ENCODE measurements around the gene ANXA2.

DNA sequence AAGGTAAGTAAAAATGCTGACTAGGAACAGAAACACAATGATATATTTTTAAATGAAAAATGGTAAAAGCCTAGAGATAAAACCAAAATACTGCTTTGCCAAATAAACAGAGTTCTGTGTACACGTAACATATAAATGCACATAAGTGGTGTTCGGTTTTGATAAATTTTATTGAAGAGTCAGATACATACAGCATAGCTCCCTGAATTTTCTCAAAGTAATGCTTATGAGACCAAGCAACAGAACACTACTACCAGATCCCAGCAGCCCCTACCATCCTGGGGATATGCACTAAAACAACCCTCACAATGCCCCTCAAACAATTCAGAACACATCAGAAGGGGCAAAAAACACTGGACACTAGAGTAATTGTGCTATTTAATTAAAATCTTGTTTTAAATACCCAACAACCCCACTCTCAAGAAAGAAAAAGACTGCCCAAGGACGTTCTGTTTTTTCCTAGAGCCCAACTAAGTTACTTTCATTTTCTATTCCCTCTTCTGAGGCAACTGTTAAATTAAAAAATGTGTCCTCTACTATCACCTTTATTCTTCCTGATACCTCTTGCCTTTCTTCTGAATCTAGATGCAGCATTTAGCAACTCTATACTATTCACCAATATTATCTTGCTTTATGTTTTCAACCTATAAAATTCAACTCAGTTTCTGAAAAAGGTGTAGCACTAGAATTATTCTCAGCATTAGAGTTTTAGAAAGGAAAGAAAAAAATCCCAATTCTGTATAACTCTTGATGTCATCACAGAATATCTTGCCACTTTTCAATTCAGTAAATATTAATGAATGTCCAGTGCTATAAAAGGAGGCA, 120.9 kb downstream of the ADAM10 start:
- RRBS, result no CpG with 5 or more reads among the region's 3 CpGs
CAGE:
- cytosol, long polyA plus RNA, result no peak
- long polyA plus RNA, result no peak
- nucleus, long polyA plus RNA, result no peak

DNA sequence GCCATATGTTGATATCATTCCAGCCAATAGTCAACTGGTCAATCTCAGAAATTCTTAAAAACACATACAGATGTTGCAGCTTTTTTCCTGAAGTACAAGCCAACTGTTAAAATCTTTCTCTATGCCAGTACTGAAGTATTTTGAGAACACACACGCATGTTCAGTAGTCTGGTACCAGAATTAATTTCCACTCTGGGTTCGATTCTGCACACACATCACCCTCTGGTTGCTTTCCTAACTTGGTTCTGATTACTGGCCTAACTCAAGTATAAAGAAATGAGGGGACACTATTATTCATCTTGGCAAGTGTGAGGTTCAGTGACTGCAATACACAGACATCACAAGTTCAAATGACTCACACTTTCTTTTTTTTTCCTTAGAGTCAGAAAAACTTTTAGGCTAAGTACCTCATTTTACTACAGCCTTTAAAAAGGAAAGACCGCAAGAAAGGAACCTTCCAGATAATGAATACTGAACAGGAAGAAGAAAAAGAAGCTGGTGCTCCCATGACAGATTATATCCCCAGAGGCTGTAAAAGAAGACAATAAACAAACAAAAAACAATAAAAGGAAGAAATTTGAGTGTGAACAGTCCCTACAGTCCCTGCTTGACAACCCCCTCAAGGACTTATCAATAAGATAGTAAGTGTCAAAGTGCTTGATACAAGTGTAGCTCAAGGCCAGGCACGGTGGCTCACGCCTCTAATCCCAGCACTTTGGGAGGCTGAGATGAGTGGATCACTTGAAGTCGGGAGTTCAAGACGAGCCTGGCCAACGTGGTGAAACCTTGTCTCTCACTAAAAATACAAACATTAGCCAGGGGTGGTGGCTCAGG, 37.2 kb upstream of the LDHAL6B start:
- RRBS, result no CpG with 5 or more reads among the region's 8 CpGs
CAGE:
- cytosol, long polyA plus RNA, result no peak
- long polyA plus RNA, result no peak
- nucleus, long polyA plus RNA, result no peak

DNA sequence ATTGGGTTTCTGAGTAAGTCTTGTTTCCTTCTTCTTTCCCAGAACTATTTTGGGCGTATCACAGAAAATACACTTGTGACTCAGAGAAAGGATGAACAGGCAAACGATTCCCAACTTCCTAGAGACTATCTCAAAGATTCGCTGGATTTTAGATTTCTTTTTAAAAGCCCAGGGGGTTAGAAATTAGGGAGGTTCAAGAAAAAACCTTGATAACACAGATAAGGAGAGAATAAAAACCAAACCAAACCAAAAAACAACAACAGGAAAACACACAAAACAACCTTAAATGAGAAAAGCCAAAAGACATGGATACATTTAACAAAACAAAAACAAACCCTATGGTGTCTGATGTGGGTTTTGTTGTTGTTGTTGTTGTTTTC, 31.0 kb upstream of the LDHAL6B start:
- RRBS, result no CpG with 5 or more reads among the region's 3 CpGs
CAGE:
- cytosol, long polyA plus RNA, result no peak
- long polyA plus RNA, result no peak
- nucleus, long polyA plus RNA, result no peak

- RRBS, result no CpG with 5 or more reads among the region's 11 CpGs
CAGE:
- cytosol, long polyA plus RNA, result no peak
- long polyA plus RNA, result no peak
- nucleus, long polyA plus RNA, result no peak
Measured at GRCh38 chr15:59299940-59300737, 72.5 kb downstream of the MYO1E start.

- RRBS, result no CpG with 5 or more reads among the region's 5 CpGs
CAGE:
- cytosol, long polyA plus RNA, result no peak
- long polyA plus RNA, result no peak
- nucleus, long polyA plus RNA, result no peak
Measured at GRCh38 chr15:59355019-59355634, 17.5 kb downstream of the MYO1E start.

DNA sequence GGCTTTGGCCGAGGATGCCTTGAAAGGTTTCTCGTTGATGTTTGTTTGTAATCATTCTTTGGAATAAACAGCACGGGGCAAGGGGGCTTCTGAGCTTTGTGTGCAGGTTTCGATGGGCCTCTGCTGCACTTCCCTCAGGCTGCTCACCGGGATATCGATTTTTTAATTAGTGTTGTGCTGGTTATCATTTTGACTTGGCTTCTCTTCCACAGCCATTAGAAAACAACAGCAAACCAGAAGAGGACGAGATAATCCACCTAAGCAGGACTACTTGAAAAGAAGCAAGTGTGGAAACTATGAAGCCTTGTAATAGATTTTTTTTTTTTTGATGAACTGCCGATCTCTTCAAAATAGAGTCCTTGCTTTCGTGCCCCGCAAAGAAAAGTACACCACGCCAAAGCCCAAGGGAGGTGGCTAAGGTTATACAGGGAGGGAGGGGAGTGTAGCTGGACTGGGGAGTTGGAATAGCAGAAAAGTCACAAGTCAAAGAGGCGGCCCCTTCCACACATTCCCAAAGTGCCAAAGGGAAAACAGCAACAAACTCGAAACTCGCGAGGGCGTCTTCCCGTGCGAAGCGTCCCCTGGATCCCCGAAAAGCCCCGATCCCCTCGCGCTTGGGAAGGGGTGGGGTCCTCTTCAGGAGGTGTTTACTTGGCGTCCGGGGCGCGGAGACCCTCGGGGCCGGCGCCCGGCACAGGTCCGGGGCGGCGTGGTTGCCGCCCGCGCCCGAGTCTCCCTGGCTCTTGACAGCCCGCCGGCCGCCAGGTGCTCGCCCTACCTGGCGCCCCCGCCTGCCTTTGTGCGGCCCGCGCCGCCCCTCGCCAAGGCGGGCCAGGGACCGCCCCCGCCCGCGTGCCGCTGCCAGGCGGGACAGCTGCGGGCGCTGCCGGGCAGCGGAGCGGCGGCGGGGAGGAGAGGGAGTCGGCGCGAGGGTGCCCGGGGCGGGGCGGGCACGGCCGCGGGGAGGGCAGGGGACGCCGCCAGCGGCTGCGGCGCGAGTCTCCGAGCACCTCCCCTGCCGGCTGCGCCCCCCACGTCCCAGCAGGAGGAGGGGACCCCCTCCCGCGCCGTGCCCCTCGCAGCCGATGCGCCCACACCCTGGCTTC, 1.2 kb downstream of the MYO1E start:
- RRBS, result 2% methylated on average over 30 of the region's 88 CpGs
CAGE:
- cytosol, long polyA plus RNA, result no peak
- long polyA plus RNA, result no peak
- nucleus, long polyA plus RNA, result no peak

DNA sequence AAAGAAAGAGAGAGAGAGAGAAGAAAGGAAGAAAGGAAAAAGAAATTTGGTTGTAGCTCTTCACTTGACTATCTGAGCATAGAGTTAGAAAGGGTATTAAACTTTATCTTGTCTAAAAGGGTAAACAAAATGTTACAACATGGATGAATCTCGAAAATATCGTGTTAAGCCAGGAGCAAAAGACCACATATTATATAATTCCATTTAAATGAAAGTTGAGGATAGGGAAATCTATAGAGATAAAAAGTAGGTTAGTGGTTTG, 1.4 kb upstream of the MYO1E start:
- RRBS, result no CpG with 5 or more reads among the region's 2 CpGs
CAGE:
- cytosol, long polyA plus RNA, result no peak
- long polyA plus RNA, result no peak
- nucleus, long polyA plus RNA, result no peak

GRCh38 chr15:59524150-59524699, 86.2 kb downstream of the FAM81A start:
- RRBS, result no CpG with 5 or more reads among the region's 8 CpGs
CAGE:
- cytosol, long polyA plus RNA, result no peak
- long polyA plus RNA, result no peak
- nucleus, long polyA plus RNA, result no peak

GRCh38 chr15:59549086-59549634, 62.4 kb upstream of the GCNT3 start:
- RRBS, result no CpG with 5 or more reads among the region's 9 CpGs
CAGE:
- cytosol, long polyA plus RNA, result no peak
- long polyA plus RNA, result no peak
- nucleus, long polyA plus RNA, result no peak

GRCh38 chr15:59739530-59740286, 50.6 kb upstream of the BNIP2 start:
- RRBS, result no CpG with 5 or more reads among the region's 15 CpGs
CAGE:
- cytosol, long polyA plus RNA, result no peak
- long polyA plus RNA, result no peak
- nucleus, long polyA plus RNA, result no peak

GRCh38 chr15:59803224-59804159, 114.4 kb upstream of the BNIP2 start:
- RRBS, result no CpG with 5 or more reads among the region's 23 CpGs
CAGE:
- cytosol, long polyA plus RNA, result no peak
- long polyA plus RNA, result no peak
- nucleus, long polyA plus RNA, result no peak

- RRBS, result 6% methylated on average over 5 of the region's 16 CpGs
CAGE:
- cytosol, long polyA plus RNA, result no peak
- long polyA plus RNA, result no peak
- nucleus, long polyA plus RNA, result no peak
Measured at GRCh38 chr15:59994186-59994556, 9.9 kb upstream of the FOXB1 start.

DNA sequence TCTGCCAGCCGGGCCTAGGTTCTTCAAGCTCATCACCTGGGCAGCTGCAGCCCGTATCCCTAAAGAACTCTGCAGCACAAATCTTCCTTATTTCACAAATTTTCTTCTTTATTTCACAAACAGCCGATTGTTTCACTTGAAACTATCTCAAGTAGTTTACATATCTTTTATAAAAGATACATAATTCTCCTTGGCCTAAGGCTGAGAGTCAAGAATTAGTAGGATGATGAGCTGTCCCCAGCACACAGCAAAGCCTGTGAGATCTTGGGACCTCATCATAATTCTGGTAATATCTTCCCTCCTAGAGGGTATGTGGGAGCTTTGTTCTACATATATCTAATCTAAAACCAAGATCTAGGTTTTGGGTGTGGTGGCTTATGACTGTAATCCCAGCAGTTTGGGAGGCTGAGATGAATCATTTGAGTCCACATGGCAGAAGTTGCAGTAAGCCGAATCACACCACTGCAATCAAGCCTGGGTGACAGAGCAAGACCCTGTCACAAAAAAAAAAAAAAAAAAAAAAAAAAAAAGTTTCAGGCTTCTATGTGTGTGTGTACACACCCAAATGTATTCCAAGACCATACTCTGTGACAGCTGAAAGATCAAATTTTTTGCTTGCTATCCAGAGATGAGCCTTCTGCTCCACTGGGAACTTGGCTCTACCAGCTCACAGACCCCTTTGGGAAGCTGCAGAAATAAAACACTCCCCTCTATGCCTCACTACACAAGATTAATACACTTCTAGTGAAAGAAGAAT, 35.1 kb downstream of the ANXA2 start:
- RRBS, result no CpG with 5 or more reads among the region's 4 CpGs
CAGE:
- cytosol, long polyA plus RNA, result no peak
- long polyA plus RNA, result no peak
- nucleus, long polyA plus RNA, result no peak

DNA sequence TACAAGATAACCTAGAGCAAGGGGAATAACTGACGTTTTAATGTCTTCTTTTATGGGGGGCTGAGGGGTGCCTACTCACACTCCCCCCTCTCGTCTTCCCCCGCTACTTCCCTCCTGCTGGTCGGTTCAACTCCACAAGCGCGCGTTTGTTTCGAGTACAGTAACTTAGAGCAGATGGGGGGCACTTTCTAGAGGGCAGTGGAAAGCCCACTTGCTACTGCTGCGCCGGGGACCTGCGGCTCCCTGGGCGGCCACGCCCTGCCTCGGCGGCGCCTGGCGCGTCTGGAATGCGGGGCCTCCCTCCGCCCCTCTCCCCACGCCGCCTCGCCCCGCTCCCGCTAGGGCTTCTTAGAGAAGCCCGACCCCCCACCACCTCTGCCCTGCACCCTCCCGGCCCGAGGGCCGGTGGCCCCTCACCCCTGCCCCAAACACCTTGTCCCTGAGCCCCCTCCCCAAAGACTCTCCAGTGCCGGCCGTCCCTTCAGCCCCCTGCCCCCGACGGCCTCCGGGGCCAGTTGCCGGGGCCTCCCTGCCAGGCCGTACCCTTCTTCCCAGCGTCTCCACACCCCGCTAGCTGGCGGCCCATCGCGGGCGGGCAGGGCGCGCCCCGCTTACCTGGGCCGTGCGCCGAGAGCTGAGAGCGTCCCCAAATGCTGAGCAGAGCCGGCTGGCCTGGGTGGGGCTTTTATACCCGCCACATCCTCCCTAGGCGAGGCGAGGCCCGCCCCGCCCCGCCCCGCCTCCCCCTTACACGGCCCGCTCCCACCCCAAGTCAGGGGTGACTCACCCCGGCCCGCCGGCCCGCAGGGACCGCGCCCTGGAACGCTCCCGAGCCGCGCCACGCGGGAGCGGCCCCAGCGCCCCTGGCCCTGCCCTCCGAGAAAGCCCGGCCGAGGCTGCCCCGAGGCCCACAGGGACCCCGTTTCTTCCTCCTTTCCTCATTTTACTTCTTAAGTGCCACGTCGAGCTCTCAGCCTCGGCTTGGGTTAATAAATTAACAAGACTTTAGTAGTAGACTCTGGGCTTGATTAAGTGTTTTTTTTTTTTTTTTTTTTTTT, at the start of gene ANXA2:
TSS of gene ANXA2 (minus strand) at position 659 of the 1,058 bp plus-strand sequence.
- RRBS, result 1% methylated on average over 15 of the region's 81 CpGs
CAGE:
- cytosol, long polyA plus RNA, result start-site peak on the minus strand centred at position 649 of the sequence, 60 bp wide, 10,043 and 13,315 reads in 2 replicates
- long polyA plus RNA, result no peak
- nucleus, long polyA plus RNA, result no peak

DNA sequence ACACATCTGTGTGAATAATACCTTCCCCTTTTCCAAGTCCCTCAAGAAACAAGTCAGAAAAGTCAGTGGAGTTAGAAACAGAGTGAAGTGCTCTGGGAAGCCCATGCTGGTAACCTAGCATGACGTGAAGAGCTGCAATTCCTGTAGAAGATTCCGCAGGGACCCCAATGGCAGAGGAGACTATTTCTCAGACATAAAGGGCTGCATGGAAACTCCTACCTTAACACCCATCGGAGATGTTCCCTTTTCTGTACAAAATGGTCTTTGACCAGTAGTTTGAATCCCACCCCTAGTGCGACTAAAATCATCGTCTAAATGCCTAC, 16.5 kb upstream of the ICE2 start:
- RRBS, result no CpG with 5 or more reads among the region's 5 CpGs
CAGE:
- cytosol, long polyA plus RNA, result no peak
- long polyA plus RNA, result no peak
- nucleus, long polyA plus RNA, result no peak

DNA sequence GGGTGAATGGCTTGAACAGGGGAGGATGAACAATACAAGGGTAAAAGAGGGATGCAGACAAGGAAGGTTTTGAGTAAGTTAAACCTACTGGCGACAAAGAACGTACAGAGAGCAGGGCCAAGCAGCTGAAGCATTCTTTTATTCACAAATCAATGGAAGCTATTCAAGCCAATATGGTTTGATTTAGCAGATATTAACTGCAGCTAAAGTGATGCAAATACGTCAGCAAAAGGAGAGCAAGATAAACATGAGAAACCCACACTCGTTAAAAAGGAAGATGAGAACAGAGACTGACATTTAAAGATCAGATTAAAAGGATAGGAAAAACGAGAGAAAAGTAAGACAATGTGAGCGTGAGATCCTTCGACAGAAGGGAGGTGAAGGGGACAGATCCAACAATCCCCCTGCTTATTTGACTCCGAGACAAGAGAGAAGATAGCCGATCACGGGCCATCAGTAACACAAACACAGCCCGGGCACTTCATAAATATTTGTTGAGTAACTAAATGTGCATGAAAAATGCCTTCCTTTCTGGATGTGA, 90.8 kb upstream of the ICE2 start:
- RRBS, result no CpG with 5 or more reads among the region's 11 CpGs
CAGE:
- cytosol, long polyA plus RNA, result no peak
- long polyA plus RNA, result no peak
- nucleus, long polyA plus RNA, result no peak

DNA sequence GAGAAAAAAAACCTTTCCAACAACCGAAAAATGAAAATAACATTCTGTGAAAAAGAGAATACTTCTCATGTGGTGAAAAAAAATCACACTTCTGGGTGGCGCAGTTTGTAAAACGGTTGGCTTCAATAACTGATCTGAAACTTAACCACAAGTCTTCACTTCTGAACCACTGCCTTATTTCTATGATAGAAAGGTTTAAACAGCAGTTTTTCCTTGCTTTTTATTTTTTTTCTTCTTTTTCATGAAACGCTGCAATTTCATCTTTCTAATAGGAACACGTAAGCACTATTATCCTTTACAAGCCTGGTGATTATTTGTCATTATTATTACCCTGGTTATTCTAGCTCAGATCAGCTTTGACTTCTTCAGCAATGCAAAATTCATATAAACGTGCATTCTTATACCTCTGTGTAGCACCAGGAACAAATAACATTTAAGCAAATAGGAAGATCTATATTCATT, 105.8 kb upstream of the ICE2 start:
- RRBS, result no CpG with 5 or more reads among the region's 6 CpGs
CAGE:
- cytosol, long polyA plus RNA, result no peak
- long polyA plus RNA, result no peak
- nucleus, long polyA plus RNA, result no peak

GRCh38 chr15:60590657-60591233, 111.8 kb upstream of the ICE2 start:
- RRBS, result 0% methylated on average over 3 of the region's 22 CpGs
CAGE:
- cytosol, long polyA plus RNA, result no peak
- long polyA plus RNA, result no peak
- nucleus, long polyA plus RNA, result no peak

GRCh38 chr15:60704803-60705048, 225.8 kb upstream of the ICE2 start:
- RRBS, result no CpG with 5 or more reads among the region's 7 CpGs
CAGE:
- cytosol, long polyA plus RNA, result no peak
- long polyA plus RNA, result no peak
- nucleus, long polyA plus RNA, result no peak

DNA sequence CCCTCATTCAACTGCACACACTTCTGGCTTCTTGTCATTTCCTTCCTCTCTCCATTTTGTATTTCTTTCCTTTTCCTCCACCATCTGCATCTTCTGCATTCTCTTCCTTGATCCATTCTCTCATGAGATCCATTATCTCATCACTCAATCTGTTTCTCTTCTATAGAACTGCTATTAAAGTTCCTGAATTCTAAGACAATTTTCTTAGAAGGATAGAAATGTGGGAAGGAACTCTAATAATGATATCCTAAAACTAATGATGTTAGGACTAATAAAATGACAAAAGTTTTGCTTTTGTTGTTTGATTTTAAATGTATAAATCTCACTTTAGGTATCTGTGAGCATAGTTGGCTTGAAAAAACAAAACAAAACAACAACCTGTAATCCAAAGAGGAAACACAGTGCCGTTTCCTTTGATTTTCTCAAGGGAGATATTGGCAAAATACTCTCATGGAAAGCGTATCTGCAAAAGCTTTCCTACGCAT, 217.9 kb downstream of the RORA start:
- RRBS, result no CpG with 5 or more reads among the region's 3 CpGs
CAGE:
- cytosol, long polyA plus RNA, result no peak
- long polyA plus RNA, result no peak
- nucleus, long polyA plus RNA, result no peak